Uterus (tissue), 7 donors: Measurements from ENCODE around the genes RPUSD1 and GNG13.

- PRO-cap, 4 experiments, result no peak in any of the 4 experiments
- RAMPAGE, long total RNA, 2 experiments, result no peak in any of the 2 experiments
- RRBS, result 93% methylated on average over 4 of the region's 68 CpGs
Measured at GRCh38 chr16:686819-687888, 3.0 kb upstream of the JMJD8 start.

- PRO-cap, 4 experiments, result no peak in any of the 4 experiments
- RAMPAGE, long total RNA, 2 experiments, result no peak in any of the 2 experiments
- RRBS, result no CpG with 5 or more reads among the region's 6 CpGs
Measured at GRCh38 chr16:692866-693253, 2.7 kb upstream of the WDR24 start.

DNA sequence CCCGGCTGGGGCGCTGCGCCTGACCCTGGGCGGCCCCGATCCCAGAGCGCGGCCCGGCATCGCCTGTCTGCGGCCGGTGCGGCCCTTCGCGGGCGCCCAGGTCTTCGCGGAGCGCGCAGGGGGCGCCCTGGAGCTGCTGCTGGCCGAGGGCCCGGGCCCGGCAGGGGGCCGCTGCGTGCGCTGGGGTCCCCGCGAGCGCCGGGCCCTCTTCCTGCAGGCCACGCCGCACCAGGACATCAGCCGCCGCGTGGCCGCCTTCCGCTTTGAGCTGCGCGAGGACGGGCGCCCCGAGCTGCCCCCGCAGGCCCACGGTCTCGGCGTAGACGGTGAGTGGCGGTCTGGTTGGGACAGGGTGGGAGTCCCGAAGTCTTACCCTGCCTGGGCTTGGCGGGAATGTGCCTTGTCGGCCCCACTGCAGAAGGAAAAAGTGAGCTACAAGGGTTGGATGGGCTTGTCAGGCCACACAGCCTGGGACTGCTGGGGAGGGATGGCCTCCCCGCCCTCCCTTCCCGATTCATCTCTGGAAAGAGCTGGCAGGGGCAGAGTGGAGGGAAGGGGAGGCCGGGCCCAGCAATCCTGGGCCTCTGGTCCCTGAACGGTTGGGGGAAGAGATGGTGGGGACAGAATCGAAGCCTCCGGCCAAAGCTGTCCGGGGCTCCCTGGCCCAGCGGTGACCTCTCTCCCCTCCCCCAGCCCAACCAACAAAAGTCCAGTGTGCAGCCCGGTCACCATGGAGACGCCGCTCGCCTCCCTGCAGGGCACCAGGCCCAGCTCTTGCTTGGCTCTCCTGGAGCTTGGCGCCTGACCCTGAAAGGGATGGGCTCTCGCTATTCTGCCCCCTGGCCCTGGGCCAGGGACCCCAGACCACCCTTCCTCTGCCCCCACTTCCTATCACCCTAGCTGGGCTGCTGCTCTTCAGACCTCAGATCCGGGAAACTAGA is 1.0 kb downstream of the METRN start:
- PRO-cap, 4 experiments, result no peak in any of the 4 experiments
- RAMPAGE, long total RNA, 2 experiments, result start-site peak on the plus strand in 1 of 2 experiments, centred at position 222 of the sequence, 5 reads per replicate
- RRBS, result 3% methylated on average over 31 of the region's 66 CpGs

DNA sequence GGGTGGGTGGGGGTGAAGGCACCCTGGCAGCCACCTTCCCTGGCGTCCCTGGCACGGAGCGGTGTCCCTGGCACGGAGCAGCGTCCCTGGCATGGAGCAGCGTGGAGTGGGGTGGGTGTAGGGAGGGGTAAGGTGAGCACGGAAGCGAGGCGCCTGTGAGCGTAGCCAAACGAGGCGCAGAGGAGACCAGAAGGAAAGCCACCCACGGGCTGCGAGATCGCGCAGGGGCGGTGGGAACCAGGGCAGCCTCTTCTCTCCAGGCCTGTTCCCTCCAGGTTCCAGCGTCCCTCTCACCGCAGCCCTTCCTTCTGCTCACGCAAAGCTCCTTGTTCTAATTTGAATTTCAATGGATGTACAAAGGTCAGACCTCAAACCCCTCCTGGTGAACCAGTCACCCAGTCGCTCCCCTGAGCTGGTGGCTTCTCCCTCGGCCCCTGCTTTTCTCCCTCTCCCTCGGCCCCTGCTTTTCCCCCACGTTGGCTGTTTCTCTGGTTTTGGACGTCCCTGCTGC is 8.7 kb upstream of the MSLN start:
- PRO-cap, 4 experiments, result no peak in any of the 4 experiments
- RAMPAGE, long total RNA, 2 experiments, result no peak in any of the 2 experiments
- RRBS, result no CpG with 5 or more reads among the region's 25 CpGs

- PRO-cap, 4 experiments, result no peak in any of the 4 experiments
- RAMPAGE, long total RNA, 2 experiments, result start-site peak on the minus strand in 1 of 2 experiments, at chr16:785282-785612 at its widest, 5 reads per replicate
- RRBS, result 54% methylated on average over 19 of the region's 70 CpGs
Measured at GRCh38 chr16:785135-786472, 2.6 kb downstream of the RPUSD1 start.

- PRO-cap, 4 experiments, result peak in 4 of 4 experiments; most common minus-strand start chr16:788392 (in 4)
- RAMPAGE, long total RNA, 2 experiments, result no peak in any of the 2 experiments
- RRBS, result 2% methylated on average over 37 of the region's 70 CpGs
Measured at GRCh38 chr16:787826-788506, at the start of gene RPUSD1. TSS of gene RPUSD1 (minus strand) at chr16:788381.

DNA sequence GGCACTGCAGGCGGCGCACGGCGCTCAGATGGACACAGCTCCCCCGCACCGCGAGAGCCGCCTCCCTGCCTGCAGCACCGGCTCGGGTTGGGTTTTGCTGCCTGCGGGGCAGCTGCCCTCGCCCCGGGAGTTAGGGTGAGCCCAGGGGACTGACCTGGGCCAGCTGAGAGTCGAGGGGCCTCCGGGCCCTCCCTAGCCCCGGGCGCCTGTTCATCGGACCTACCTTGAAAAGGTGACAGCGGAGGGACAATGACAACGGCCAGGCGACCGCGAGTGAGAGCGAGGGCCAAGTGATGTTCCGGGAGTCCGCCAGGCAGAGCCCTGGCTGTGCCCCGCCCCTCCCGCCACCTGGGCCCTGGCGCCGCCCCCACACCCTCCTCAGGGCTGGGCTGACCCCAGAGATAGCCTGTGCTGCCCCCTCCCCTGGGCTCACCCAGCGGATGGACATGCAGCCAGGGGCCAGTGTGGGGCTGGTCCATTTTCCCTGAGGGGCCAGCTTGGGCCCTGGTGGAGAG is at the start of gene GNG13:
Gene GNG13, minus strand, starts transcription at position 292 of the 515 bp plus-strand sequence.
- PRO-cap, 4 experiments, result no peak in any of the 4 experiments
- RAMPAGE, long total RNA, 2 experiments, result no peak in any of the 2 experiments
- RRBS, result 3% methylated on average over 14 of the region's 31 CpGs

- PRO-cap, 4 experiments, result no peak in any of the 4 experiments
- RAMPAGE, long total RNA, 2 experiments, result no peak in any of the 2 experiments
- RRBS, result no CpG with 5 or more reads among the region's 10 CpGs
Measured at GRCh38 chr16:865657-866327, 65.3 kb upstream of the GNG13 start.

GRCh38 chr16:886713-887205 is 84.0 kb downstream of the LMF1 start:
- PRO-cap, 4 experiments, result no peak in any of the 4 experiments
- RAMPAGE, long total RNA, 2 experiments, result no peak in any of the 2 experiments
- RRBS, result 37% methylated on average over 5 of the region's 24 CpGs

DNA sequence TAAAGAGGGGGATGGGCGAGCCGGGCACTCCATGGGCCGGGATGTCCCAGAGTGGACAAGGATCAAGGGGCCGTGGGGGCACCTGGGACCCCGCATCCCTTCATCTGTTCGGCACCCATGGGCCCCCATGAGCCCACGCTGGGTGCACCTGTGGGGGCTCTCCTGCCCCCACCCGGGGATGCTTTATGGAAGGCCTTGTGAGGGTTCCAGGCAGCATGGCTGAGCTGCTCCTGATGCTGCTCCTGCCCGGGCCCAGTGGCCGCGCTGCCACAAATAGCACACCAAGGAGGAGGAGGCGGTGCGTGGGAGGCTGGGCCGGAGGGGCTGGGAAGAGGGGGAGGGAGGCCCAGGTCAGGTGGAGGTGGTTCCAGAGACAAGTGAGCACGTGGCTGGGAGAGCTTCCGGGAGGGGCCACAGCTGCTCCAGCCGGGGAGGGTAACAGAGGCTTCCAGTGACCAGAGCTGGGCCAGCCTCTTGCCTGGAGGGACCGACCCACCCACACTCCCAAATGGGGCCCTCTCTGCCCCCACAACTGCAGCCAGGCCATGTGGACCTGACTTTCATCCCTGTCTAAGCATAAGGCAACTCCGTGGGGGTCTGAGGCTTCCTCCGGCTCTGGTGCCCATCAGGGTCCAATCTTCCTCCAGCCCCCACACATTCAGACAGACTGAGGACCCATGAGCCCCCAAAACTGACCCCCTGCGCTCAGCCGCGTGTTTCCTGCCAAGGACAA is 4.8 kb downstream of the C1QTNF8 start:
- PRO-cap, 4 experiments, result no peak in any of the 4 experiments
- RAMPAGE, long total RNA, 2 experiments, result no peak in any of the 2 experiments
- RRBS, result 9% methylated on average over 9 of the region's 23 CpGs

GRCh38 chr16:1159342-1159889 is 6.5 kb downstream of the CACNA1H start:
- PRO-cap, 4 experiments, result peak in 2 of 4 experiments; most common plus-strand start chr16:1159677 (in 1); most common minus-strand start chr16:1159531 (in 1)
- RAMPAGE, long total RNA, 2 experiments, result no peak in any of the 2 experiments
- RRBS, result 79% methylated on average over 2 of the region's 22 CpGs

GRCh38 chr16:1164603-1165180 is 11.8 kb downstream of the CACNA1H start:
- PRO-cap, 4 experiments, result no peak in any of the 4 experiments
- RAMPAGE, long total RNA, 2 experiments, result no peak in any of the 2 experiments
- RRBS, result 82% methylated on average over 3 of the region's 25 CpGs

GRCh38 chr16:1171867-1172400 is 19.0 kb downstream of the CACNA1H start:
- PRO-cap, 4 experiments, result peak in 2 of 4 experiments; most common plus-strand start chr16:1172282 (in 2); most common minus-strand start chr16:1172213 (in 2)
- RAMPAGE, long total RNA, 2 experiments, result no peak in any of the 2 experiments
- RRBS, result 32% methylated on average over 9 of the region's 32 CpGs

- PRO-cap, 4 experiments, result peak in 2 of 4 experiments; most common plus-strand start chr16:1299722 (in 2); most common minus-strand start chr16:1299577 (in 2)
- RAMPAGE, long total RNA, 2 experiments, result no peak in any of the 2 experiments
- RRBS, result no CpG with 5 or more reads among the region's 36 CpGs
Measured at GRCh38 chr16:1299270-1300194, 9.9 kb upstream of the UBE2I start.

DNA sequence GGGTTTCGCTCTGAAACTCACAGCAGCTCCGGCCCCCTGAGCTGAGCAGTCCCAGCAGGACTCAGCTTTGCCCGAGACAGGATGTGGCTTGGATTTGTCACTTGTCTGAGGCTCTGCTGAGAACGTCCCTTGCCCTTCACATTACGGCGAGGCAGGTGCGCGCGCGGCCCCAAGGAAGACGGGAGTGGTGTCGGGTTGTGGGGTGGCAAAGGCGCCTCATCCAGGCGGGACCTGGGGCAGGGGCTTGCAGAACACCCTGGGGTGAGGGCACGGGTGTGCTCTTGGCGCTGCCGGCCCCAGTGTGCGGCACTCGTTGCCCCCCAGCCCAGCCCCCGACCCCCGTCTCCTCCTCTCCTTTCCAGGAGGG is 5.6 kb downstream of the UBE2I start:
- PRO-cap, 4 experiments, result no peak in any of the 4 experiments
- RAMPAGE, long total RNA, 2 experiments, result no peak in any of the 2 experiments
- RRBS, result 92% methylated on average over 2 of the region's 21 CpGs

GRCh38 chr16:1326458-1326876 is 7.0 kb upstream of the BAIAP3 start:
- PRO-cap, 4 experiments, result no peak in any of the 4 experiments
- RAMPAGE, long total RNA, 2 experiments, result no peak in any of the 2 experiments
- RRBS, result 53% methylated on average over 4 of the region's 19 CpGs

DNA sequence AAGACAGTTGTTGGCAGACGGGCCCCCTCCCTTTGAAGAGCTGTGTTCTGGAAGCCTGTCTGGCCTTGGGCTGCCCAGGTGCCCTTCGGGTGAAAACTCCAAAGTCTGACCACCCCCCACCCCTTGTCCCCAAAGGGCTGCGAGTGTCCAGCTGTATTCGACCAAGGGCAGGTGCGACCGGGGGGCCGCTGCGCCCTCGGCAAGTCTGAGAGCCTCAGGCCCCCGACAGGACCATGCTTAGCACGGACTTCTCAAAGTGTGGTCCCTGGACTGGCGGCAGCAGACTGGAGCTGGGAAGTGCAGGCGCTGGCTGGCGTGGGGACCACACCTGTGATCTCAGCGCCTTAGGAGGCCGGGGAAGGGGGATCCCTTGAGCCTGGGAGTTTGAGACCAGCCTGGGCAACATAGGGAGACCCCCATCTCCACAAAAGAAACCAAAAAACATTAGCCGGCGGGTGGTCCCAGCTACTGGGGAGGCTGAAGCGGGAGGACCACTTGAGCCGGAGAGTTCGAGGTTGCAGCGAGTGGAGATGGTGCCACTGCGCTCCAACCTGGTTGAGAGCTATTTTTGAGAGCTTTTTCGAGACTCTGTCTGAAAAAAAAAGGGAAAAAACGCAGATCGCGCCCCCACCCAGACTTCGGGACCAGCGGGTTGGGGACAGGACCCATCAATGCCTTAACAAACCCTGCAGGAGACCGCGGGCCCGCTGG is 987 bp upstream of the BAIAP3 start:
- PRO-cap, 4 experiments, result peak in 2 of 4 experiments; most common plus-strand start position 282 of the sequence (in 2); most common minus-strand start position 253 of the sequence (in 1)
- RAMPAGE, long total RNA, 2 experiments, result no peak in any of the 2 experiments
- RRBS, result 15% methylated on average over 4 of the region's 32 CpGs

- PRO-cap, 4 experiments, result no peak in any of the 4 experiments
- RAMPAGE, long total RNA, 2 experiments, result no peak in any of the 2 experiments
- RRBS, result 94% methylated on average over 10 of the region's 22 CpGs
Measured at GRCh38 chr16:1500675-1501035, 7.5 kb downstream of the TELO2 start.

DNA sequence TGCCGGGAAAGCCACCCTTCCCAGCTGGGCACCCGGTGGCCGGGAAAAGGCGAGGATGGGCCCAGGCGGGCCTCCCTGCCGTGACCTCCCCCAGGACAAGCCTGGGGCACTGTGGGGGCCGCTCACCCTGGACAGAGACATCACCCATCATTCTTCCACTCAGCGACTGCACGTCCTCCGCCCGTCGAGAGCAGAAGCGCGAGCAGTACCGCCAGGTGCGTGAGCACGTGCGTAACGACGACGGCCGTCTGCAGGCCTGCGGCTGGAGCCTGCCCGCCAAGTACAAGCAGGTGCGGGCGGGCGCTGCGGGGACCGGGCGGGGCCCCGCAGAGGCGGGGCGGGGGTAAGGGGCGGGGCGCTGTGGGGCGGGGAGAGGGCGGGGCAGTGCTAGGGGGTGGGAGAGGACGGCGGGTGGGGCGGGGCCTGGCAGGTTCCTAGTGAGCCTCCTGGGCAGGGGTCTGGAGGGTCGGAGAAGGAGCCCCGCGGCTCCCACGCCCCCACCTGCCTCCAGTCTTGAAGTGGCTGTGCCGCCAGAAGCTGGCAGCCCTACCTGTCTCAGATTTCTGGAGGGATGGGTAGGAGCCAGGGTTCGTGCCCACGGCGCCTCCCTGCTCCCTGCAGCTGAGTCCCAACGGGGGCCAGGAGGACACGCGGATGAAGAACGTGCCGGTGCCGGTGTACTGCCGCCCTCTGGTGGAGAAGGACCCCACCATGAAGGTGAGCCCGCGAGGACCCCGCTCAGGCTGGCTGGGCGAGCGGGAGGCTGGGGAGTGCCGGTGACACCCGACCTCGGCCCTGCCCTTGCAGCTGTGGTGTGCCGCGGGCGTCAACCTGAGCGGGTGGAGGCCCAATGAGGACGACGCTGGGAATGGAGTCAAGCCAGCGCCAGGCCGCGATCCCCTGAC is 7.6 kb downstream of the NME3 start:
- PRO-cap, 4 experiments, result no peak in any of the 4 experiments
- RAMPAGE, long total RNA, 2 experiments, result start-site peak on the plus strand in 1 of 2 experiments, centred at position 536 of the sequence, 24 reads per replicate
- RRBS, result 65% methylated on average over 5 of the region's 72 CpGs

DNA sequence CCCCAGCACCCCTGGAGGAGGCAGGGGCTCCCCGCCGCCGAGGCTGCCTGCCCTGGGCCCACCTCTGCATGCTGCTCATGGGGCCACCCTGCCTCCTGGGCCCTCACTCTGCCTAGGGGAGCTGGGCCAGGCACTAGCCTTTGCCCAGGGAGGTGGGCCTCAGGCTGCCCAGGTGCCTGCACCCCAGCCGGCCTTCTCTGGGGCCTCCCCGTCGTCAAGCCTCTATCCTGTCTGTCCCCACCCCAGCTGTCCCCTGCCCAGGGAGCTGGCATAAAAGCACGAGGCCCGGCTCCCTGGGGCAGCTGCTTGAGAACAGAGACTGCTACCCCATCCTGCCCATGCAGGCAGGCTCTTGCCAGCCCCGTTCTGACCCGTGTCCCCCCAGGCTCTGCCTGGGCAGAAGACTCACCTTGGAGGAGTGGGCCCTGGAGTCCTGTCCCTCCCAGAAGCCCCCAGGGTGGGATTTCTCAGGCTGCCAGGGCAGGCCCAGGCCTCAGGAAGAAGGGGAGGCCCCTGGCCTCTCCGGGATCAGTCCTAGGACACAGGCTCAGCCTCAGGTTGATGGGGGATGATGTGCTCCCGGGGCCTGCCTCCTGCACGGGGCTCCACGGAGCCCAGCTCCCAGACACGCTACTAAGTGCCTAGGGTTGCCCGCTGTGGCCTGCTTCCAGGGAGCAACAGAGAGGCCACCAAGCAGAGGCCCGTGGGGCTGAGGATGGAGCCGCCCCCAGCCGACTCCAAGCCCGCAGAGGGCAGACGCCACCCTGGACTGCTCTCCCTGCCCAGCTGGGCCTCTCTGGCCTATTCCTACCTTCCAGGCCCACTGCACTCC is 2.0 kb downstream of the NME3 start:
- PRO-cap, 4 experiments, result no peak in any of the 4 experiments
- RAMPAGE, long total RNA, 2 experiments, result start-site peak on the plus strand in 1 of 2 experiments, centred at positions 113 to 601 of the sequence, 7 to 11 reads per replicate
- RRBS, result 62% methylated on average over 4 of the region's 21 CpGs